Colic lymph node (tissue), 1 donor: ENCODE results near the genes EOMES and TGFBR2.

GRCh38 chr3:27426149-27426581 is 57.0 kb upstream of the NEK10 start:
- PRO-cap = no peak

DNA sequence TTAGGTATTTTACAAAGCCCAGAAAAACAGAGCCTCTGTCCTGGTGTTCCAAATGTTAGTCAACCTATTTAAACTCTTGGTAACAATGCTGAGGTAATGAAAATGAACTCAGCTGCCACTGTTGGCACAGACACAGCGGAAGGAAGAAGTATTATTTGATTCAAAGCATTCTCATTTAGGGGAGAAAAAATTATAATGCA is 51.2 kb upstream of the SLC4A7 start:
- PRO-cap = no peak

DNA sequence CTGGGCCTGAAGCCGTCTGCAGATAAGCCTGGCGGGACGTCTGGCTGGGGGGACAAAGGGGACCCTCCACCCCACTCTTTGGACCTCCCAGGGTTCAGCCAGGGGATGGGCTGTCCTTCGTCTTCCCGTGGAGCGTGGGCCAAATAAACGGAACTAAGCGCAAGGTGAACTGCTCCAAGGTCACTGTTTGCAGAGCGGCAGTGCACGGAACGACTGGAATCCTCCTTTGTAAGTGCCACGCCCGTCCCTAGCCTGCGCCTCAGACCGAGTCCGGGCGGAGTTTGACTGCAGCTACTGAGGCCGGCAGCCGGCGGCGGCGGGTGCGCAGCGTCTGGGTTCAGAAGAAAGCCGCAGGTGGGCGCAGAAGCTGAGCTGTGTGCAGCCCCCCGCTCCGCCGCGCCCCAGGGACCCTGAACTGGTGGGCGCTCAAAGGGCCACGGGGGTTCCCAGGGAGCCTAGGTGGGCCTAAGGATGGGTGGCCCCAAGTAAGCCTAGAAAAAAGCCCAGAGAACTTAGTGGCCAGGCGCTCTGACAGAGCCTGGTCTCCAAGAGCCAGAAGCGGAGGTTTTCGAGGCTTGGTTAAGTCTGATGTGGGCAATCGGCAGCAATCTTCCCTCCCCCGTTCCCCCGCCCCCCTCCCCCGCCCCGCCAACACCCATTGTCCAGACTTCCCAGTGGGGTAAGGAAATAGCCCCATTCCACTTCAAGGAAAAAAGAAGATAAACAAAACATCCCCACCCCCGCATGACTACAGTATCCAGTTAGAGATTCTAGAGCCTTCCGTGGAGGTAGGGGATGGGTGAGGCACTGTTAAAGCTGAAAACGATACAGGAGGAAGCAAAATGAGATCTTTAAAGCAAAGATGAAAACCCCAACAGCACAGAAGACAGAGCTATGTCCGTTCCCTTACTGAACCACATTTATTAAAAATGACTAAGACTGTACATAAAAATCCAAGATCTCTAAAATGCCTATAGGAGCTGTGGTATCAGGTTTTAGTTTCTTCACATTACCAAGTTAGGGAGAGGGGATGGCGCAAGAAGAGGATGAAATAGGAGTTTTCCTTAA is 6.7 kb downstream of the EOMES start:
- PRO-cap = no peak

DNA sequence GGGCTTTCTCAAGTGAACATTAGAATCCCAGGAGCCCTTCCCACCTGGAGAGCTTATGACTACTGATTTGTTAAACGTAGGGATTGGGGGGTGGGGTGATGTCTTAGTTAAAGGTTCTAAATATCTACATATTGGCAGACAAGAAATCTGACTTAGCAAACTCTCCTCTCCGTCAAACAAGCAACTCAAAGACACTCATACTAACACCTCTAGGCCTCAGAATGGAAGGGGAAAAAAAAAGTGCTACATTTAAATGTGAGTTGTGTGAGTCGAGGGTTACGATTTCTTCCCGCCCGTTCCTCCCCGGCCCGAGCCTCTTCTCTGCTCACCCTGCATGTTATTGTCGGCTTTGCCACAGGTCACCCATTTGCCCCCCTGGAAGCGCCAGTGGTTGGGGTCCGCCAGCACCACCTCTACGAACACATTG is 2.3 kb downstream of the EOMES start:
- PRO-cap = no peak

DNA sequence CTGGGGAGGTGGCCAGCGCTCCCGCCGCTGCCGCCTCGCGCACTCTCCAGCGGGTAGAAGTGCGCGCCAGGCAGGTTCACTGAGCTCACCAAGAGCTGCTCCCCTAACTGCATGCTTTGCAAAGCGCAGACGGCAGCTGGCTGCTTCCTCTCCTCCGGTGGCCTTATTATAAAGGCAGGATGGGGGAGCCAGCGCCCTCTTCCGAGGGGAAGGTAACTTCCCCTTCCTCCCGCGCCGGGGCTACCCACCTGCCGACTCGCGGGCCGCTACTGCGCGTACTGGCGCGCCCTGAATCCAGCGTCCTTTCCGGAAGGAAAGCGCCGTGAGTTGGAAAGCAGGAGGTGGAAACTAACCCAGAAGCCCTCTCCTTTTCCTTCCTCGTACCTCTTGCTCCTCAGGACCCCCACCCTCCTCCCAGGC is at the start of gene EOMES:
EOMES (minus strand) TSS at position 142 of the 420 bp plus-strand sequence.
- PRO-cap = bidirectional peak, plus-strand start at position 254 of the sequence, minus-strand start at position 142 of the sequence

DNA sequence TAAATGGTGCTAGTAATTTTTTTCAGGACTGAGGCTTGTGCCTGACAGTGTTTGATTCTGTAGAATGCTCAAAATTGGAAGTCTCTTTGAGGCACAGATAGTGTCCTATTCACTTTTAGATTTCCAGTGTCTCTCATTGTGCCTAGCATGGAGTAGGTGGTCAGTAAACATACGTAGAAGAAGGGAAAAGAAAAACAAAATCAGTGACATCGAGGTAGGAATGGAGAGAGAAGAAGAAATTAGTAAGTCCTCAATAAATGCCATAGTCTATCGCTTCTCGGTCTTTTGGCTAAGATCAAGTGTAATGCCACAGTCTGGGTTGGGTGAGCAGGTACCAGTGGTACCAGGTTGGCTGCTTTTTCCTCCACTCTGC is 120.9 kb upstream of the EOMES start:
- PRO-cap = no peak

DNA sequence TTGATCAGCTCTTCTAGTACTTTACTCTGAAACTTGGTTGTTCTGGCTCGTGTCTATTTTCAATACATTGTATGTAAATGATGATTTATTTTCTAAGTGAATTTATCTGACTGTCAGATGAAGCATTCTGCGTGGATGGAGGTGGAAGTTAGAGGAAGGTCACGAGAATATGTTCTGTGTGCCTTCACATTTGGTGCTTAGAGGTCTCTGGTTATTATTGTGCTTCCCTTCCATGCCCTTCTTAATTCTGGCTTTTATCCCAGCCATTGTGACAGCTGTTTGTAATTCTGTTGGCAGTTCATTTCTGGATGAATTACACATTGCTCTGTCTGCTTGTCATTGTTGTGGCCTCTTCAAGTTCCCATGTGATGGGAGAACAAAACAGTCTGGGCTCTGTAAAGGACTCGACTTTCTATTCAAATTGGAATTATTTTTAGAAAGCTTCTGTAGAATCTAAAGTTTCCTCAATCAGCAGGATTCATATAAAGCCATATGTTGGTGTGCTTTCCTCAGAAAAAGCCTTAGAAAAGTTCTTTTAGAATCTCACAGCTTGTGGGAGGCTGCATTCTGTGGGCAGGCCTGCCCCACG is 397.3 kb upstream of the AZI2 start:
- PRO-cap = no peak

DNA sequence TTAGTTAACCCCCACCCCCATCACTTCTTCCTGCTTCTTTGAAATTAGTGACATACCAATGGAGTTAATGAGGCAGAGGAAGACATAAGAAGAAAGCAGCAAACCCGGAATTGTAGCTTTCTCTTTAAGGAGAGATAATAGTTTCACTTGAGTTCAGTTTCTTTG is 848 bp downstream of the RBMS3 start:
- PRO-cap = no peak

DNA sequence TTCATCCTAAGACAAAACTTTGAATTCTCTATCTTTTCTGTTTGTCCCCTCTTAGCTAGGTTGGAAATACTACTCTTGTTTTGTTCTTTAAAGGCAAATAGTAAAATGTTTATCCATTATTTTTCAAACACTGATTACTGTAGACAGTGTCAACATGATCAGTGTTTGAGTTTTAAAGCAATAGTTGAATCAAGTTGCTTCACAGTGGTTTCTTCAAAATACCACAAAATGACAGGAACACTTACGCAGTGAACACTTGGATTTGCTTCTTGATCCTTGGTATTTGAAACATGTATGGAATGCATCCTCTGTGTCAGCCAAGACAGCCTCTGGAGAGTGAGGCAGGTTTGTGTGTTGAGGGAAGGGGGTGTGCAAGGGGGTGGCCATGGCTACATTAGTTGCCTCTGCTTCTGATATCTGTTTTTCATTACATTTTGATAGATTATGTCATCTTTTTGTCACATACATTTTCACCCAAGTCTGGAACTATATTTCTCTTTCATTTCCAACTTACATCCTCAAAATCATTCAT is 413.0 kb downstream of the RBMS3 start:
- PRO-cap = no peak

DNA sequence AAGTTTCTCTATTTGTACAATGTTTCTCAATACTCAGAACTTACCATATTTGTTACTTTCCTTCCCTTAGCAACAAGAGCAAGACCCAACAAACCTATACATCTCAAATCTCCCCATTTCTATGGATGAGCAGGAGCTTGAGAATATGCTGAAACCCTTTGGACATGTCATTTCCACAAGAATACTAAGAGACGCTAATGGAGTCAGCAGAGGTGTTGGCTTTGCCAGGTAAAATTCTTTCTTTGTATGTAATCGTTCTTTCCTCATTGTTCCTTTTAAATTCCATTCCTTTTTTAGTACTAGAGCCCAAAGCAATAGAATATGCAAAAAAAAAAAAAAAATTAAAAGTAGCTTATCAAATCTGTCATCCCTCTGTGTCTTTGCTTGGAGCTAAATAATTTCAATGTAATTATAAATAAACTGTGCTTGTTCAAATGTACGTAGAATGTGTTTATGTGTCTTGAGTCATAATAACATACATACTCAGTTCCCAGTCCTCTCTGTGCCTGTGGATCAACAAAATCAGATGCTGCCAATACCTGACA is 458.9 kb downstream of the RBMS3 start:
- PRO-cap = no peak

DNA sequence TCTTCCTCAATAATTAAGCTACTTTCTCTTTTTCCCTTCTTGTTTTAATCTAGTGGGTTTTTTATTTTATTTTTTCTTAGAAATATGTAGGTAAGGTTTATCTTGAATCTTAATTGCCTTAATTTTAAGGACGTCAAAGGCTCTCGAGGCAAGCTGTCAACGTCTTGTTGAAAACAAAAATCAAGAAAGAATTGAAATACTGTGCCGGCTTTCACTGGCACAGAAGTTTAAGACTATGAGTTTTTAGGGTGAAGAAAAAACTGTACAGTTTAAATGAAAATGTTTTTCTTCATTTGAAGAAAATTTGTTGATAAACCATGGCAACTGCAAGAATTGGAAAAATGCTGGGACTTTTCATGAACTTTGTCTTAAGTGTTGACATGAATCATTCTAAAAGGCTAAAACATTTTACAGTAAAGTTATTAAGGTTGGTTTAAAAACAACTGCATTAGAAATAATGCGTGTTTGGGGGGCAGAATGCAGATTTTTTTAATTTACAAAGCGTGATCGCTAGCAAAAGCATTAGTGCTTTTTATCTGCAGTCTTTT is 602.1 kb upstream of the TGFBR2 start:
- PRO-cap = no peak

GRCh38 chr3:30604654-30605206 is 1.7 kb upstream of the TGFBR2 start:
- PRO-cap = unidirectional peak, plus-strand start at chr3:30604739; unidirectional peak, plus-strand start at chr3:30605010

DNA sequence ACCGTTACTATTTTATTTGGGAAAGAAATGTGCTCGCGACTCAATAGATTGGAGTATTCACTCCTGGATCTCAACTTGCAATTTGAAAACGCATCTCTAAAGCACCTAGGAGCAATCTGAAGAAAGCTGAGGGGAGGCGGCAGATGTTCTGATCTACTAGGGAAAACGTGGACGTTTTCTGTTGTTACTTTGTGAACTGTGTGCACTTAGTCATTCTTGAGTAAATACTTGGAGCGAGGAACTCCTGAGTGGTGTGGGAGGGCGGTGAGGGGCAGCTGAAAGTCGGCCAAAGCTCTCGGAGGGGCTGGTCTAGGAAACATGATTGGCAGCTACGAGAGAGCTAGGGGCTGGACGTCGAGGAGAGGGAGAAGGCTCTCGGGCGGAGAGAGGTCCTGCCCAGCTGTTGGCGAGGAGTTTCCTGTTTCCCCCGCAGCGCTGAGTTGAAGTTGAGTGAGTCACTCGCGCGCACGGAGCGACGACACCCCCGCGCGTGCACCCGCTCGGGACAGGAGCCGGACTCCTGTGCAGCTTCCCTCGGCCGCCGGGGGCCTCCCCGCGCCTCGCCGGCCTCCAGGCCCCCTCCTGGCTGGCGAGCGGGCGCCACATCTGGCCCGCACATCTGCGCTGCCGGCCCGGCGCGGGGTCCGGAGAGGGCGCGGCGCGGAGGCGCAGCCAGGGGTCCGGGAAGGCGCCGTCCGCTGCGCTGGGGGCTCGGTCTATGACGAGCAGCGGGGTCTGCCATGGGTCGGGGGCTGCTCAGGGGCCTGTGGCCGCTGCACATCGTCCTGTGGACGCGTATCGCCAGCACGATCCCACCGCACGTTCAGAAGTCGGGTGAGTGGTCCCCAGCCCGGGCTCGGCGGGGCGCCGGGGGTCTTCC is at the start of gene TGFBR2:
TGFBR2 (plus strand) TSS at position 458 of the 880 bp plus-strand sequence.
- PRO-cap = bidirectional peak, plus-strand start at position 114 of the sequence, minus-strand start at position 72 of the sequence; bidirectional peak, plus-strand start at position 438 of the sequence, minus-strand start at position 405 of the sequence

DNA sequence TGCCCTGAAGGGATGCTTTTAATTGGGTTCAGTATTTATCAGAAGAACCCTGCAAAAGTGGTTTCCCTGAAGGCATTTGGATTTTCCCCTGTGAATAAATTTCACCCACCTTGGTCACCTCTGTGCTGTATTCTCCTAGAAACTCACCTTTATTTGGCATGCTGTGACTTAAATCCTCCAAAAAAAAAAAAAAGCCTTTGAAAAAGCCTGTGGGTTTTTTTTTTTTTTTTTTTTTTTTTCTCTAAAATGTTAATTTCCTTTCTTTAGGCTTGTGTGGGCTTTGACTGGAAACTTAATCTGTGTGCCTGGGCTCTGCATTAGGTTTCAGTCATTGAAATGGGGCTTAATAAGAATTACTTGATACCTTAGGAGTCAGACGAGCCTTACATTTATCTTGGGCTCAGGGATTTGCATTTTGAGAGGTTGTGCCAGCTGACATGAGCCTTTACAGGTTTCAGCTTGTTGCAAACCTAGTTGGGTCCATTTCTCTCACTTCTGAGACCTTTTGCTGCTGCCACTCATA is 22.0 kb downstream of the TGFBR2 start:
- PRO-cap = bidirectional peak, plus-strand start at position 295 of the sequence, minus-strand start at position 145 of the sequence

GRCh38 chr3:30642731-30643295 is 36.4 kb downstream of the TGFBR2 start:
- PRO-cap = bidirectional peak, plus-strand start at chr3:30643141, minus-strand start at chr3:30642905

DNA sequence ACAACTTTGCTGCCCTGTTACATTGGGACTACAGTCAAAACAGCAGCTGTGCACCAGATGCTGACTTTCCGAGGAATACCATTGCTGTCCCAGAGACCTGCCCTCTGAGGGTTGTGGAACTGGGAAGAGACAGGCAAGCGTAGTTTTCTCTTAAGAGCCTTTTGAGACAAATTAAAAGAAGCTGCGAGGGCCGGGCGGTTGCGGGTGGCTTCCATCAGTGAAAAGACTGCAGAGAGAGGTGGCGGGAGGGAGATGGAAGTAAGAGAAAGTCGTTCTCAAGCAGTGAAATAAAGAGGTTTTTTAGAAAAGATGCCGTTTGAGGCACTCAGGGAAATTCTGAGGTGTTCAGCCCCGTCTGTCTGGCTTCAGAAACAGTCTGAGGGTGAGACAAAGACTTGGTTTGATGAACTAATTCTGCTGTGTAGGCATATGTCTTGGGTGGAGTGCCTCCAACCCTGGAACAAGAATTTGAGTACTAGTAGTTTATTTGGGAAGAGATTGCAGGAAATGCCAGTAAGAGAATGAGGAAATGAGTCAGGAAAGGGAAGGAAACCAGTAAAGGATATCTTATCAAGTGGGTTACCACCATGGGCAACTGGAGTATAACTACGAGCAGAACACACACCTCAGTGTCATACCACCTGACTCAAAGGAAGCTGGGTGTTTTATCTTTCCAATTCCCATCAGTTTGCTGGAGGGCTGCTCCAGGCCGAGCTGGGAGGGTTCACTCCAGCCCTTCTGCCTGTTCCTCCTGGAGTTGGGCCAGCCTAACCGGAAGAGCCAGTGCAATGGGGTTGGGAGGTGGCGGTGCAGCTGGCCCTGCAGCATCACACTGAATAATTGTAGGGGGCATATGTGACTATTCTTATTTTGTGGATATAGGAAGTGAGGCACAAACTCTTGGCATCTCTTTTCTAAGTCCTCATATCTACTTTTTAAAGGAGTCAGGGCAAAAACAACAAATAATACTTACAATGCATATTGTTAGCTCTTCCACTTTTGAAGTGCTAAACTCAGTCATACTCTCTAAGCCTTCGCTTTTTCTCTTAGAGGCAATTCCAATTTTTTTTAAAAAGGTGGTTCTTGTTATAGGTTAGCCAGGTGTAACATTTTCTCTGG is 75.3 kb downstream of the TGFBR2 start:
- PRO-cap = bidirectional peak, plus-strand start at position 374 of the sequence, minus-strand start at position 373 of the sequence

GRCh38 chr3:31165389-31165663 is 270.9 kb upstream of the GADL1 start:
- PRO-cap = no peak

- PRO-cap = no peak
These were observed 244.1 kb upstream of the STT3B start for GRCh38 chr3:31288600-31289135.

DNA sequence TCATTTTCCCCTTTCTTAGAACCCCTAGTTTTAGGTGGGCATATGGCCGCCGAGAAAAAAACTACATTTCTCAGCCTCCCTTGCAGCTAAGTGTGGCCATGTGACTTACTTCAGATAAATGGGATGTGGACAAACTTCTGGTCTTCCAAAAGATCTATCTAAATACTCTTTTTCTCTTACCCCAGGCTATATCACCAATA is 53.0 kb upstream of the STT3B start:
- PRO-cap = unidirectional peak, minus-strand start at position 52 of the sequence

DNA sequence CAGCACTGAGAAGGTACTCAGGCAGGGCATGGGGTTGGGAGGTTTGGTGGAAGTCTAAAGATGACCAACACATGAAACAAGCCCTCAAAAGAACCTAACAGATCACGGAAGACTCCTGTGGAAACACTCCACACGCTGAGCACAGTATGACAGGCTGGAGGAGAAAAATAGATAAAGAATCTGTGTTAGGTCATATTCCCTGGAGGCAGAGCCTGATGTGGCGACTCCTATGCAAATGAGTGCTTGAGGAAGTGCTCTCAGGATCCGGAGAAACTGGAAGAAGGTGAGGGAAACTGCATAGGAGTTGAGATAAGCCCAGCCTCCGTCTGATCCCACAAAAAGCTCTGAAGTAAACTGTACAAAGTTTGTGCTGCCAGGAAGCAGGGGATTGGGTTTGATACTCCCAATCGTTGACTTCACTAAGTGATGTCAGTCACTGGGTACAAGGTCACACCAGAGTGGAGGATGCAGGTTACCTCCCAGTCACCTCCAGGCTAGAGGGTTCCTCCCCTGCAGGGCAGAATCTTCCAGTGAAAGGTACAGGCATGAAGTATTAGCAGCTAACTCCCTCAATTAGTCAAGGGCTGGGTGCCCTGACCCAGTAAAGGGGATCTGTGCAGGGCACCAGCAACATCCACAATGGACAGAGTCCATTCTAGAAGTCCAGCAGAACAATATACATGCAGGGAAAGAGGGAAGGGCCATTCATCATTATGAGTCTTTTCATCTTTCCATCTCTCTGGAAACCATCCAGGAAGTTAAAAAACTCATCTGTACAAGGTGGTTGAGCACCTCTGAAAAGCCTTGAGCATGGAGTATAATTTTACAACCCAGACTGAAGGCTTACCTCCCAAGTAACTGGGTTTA is 33.3 kb downstream of the OSBPL10 start:
- PRO-cap = no peak